Myometrial cell (primary cell): ENCODE data around the genes BET1 and PON1.

- RAMPAGE, long total RNA: no peak
Measured at GRCh38 chr7:90596735-90597075, 584 bp downstream of the CDK14 start.

GRCh38 chr7:90661463-90661994, 65.4 kb downstream of the CDK14 start:
- RAMPAGE, long total RNA: no peak

GRCh38 chr7:90718938-90719762, 123.0 kb downstream of the CDK14 start:
- RAMPAGE, long total RNA: no peak

DNA sequence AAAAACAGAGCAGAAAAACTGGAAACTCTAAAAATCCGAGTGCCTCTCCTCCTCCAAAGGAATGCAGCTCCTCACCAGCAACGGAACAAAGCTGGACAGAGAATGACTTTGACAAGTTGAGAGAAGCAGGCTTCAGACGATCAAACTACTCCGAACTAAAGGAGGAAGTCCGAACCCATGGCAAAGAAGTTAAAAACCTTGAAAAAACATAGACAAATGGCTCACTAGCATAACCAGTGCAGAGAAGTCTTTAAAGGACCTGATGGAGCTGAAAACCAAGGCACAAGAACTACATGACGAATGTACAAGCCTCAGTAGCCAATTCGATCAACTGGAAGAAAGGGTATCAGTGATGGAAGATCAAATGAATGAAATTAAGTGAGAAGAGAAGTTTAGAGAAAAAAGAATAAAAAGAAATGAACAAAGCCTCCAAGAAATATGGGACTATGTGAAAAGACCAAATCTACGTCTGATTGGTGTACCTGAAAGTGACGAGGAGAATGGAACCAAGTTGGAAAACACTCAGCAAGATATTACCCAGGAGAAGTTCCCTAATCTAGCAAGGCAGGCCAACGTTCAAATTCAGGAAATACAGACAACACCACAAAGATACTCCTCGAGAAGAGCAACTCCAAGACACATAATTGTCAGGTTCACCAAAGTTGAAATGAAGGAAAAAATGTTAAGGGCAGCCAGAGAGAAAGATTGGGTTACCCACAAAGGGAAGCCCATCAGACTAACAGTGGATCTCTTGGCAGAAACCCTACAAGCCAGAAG, 211.6 kb downstream of the CDK14 start:
- RAMPAGE, long total RNA: no peak

DNA sequence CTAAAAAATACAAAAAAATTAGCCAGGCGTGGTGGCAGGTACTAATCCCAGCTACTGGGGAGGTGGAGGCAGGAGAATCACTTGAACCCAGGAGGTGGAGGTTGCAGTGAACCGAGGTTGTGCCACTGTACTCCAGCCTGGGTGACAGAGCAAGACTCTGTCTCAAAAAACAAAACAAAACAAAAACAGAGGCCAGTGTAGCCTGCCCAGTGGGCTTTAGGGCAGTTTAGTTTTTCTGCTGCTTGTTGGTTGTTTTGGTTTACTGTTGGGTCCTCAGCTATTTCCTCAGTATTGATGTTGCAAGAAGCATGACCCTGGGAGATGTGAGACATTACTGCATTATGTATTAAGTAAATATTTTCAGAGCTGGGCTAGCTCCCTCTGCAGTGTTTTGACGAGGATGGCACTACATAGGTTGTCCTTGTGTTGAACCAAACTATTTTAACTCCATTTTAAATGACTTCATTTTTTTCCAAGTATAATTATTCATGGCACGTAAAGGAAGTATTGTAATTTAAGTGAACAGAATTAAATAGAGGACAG, 4.8 kb downstream of the AKAP9 start:
- RAMPAGE, long total RNA: no peak

DNA sequence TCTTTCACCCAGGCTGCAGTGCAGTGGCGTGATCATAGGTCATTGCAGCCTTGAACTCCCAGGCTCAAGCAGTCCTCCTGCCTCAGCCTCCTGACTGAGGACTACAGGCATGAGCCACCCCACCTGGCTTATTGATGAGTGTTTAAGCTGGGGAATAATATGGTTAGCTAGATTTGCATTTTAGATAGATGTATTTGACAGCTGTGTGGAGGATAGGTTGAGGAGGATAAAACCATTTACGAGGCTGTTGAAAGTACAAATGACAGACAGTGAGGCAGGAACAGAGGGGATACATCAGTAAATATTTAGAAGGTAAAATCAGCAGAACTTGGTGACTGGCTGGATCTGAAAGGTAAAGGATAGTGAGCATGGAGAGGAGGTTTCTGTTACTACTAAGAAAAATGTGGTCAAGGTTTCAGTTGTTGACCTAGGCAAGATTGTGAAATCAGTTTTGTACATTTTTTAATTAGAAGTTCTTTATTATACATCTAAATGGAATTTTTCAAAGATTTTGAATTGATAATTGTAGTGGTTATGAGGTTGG, 12.3 kb downstream of the AKAP9 start:
- RAMPAGE, long total RNA: no peak

DNA sequence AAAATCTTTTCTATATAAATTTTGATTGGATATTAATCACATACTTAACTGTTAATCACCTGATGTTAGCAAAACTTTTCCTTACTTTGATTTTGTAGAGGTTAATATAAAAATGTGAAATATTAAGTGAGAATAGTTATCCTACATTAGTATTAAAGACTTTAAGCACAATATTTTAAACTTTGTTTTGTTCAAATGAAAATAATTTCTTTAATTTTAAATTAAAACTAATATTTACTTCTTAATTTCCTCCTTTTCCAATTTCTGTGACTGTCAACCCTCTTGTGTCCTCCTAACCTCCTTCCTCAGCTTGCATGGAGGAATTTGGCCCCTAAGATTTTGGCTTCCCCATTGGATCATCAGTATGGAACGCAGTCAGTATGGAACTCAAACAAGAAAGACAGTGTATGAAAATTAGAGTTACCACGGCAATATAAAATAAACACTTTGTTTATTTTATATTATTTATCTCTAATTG, 91.3 kb downstream of the CYP51A1 start:
- RAMPAGE, long total RNA: no peak

- RAMPAGE, long total RNA: no peak
Measured at GRCh38 chr7:92096654-92097365, 37.5 kb downstream of the CYP51A1 start.

DNA sequence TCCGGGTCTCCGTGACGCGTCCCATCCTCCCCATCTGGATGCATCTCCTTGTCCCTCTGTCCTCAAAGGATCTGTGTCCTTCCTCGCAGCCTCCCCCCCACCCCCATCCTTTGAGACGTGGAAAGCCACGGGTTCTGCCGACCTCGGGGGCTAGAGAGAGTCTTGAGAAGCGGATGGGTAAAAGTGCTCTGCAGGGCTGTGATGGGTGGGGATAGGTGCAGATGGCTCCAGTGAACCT, 876 bp downstream of the ANKIB1 start:
- RAMPAGE, long total RNA: no peak

GRCh38 chr7:92586510-92586724, 3.8 kb downstream of the FAM133B start:
- RAMPAGE, long total RNA: no peak

GRCh38 chr7:93015847-93016329, 101.9 kb downstream of the SAMD9 start:
- RAMPAGE, long total RNA: no peak

DNA sequence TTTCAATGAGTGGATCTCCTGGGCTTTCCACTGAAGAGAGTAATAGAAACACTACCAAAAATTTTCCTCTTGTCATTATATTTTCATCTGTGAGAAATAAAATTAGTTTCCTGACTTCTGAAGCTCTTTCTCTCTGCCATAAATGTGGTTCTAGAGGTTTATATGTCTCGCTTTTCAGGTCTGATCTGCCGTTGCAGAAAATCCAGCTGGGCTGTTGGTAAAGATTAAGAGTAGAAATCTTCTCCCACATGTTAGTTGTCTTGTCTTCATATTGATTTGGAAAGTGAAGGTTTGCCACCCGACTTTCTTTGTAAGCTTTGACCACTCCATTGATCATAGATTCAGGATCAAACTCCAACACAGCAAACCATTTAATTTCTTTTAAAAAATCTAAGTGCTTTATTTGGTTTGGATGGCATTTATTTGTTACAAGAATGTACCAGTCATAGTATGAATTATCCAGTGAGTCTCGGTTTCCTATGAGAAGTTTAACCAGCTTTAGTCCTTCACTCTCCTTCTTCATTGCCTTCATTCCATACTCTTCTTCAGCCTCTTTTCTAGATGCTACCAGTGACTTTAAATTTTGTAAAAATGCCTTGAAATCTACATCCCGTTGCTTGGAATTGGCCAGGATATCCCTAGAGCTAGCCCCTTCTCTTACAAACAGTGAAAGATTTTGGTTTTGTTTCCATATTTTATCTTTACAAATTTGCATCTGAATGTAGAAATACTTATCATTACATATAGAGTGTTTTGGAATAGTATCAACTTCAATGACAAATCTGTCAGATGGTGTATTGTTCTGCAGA, 13.7 kb downstream of the SAMD9L start:
- RAMPAGE, long total RNA: no peak

GRCh38 chr7:93145210-93146527, 2.5 kb downstream of the SAMD9L start:
- RAMPAGE, long total RNA: no peak

DNA sequence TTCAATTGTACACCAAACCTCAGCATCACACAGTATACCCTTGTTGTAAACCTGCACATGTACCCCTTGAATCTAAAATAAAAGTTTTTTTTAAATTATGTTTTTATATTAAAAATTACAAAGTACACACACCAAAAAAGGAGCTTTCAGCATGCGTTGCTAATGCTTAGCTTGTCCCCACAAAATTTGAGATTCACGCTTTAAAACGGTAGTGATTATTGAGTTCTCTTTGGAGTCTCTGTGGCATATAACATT, 124.3 kb downstream of the TFPI2 start:
- RAMPAGE, long total RNA: no peak

DNA sequence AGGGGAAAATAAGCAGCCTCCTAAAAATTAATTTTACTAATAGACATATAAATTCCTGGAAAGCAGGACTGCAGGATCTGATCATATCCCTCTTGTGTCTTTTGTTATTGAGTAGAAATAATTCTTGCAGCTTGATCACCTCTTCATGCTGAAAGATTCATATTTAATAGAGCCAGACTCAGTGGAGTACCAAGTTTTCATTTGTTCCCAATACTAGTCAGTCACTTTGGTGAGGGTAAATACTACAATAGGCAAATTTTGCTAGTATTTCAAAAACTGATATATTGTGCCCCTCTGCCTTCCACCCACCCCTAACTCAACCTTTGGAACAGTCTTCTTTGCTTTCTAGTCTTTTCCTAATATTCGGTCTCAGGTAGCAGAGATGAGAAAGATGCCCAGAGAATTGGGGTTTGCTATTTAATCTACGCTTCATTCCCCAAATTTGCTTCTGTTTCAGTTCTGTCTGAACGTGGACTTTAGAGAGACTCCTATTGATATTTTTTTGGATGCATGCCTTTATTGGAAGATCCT, 12.6 kb downstream of the GNG11 start:
- RAMPAGE, long total RNA: no peak

GRCh38 chr7:94004039-94004601, at the start of gene BET1:
TSS of gene BET1 (minus strand) at chr7:94004355.
- RAMPAGE, long total RNA: start-site peak on the minus strand at chr7:94004312-94004362, 753 and 708 reads in 2 replicates

DNA sequence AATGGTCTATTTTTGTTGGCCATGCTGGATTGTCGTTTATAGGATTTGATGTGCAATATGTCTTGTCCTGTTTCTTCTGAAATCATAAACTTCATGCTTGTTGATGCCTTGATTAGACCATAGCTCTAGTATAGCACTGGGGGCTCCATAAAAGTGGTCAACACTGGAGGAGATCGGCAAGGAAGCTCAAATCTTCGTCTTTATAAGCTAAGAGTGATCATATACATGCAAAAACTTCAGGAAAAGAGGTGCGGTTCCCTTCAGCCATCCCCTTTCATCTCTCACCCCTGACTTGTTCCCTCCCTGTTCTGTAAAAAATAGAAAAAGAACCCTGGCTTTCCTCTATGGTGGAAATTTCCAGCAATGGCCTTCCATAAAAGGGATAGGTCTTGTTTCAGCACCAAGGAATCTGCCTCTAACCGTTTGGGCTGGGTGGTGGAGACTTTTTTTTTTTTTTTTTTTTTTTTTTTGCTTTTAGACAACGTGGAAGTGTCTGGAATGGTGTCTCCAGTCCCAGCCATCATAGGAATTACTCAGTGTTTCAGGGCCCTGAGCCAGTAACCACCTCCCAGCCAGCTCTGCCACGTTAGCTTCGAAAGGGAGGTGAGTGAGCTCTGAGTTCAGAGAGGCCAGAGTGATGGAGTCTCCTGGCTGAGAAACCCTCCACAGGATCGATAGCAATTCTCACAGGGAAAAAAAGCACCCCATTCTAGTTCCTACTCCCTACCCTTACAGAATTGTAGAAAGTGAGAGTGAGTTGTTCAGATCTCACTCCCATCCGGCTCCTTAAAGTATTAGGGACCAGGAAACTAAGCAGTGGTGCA, 97.4 kb upstream of the COL1A2 start:
- RAMPAGE, long total RNA: no peak

DNA sequence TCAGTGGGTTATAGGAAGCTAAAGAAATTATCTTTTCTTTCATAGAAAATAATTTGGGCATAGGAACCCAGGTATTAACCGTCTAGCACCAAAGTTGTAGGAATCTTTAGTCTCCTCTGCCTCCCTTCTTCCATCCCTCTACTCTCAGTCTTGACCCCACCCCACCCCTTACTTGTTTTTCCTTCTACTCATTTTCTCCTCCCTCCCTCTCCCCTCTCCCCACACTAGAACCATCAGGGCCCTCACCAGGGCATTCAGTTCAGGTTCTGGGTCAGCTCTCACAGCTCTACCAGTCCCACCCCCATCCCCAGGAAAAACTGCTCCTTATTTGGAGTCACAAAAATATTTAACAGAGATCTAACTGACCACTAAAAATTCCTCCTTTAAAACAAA, 3.0 kb upstream of the COL1A2 start:
- RAMPAGE, long total RNA: no peak

- RAMPAGE, long total RNA: no peak
Measured at GRCh38 chr7:94426222-94426600, 31.5 kb downstream of the COL1A2 start.

DNA sequence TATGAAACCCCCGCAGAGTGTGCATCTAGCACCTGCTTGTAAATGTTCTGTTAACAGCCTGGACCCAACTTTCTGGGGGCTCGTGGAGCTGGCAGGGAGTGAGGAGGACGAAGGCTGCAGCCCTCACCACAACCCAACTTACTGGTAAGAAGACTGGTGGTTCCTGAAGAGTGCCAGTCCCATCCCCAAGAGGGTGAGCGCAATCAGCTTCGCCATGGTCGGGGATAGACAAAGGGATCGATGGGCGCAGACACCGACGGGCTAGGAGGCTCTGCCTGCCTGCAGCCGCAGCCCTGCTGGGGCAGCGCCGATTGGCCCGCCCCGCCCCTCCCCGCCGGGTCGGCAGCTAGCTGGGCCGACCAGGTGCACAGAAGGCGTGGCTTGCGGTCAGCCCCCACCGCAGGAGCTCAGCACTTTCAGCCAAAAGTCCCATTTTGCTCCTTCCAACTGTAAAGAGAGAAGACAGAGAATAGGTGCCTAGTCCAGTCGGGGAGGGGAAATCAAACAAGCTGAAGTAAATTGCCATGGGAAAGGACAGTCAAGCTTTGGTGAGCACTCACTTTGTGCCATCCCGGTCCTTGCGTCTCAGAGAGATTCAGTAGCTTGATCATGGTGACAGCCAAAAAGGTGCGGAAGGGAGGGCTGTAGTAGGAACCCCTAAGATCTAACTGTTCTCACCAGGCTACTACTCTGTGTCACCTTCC, at the start of gene PON1:
PON1 (minus strand) TSS at position 273 of the 704 bp plus-strand sequence.
- RAMPAGE, long total RNA: no peak